Measurements from ENCODE around the genes IRX1 and UBE2QL1.

- RRBS, 2 experiments, result no CpG with 5 or more reads among the region's 11 CpGs
Measured at GRCh38 chr5:1498101-1498638, 25.6 kb downstream of the LPCAT1 start.

DNA sequence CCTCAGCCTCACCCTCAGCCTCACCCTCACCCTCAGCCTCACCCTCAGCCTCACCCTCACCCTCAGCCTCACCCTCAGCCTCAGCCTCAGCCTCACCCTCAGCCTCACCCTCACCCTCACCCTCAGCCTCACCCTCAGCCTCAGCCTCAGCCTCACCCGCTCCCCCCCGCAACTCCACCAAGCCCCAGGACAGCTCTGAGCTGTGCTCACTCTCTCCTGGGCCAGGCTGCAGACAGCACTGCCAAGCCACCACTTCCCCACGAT is 18.1 kb downstream of the MRPL36 start:
- RRBS, 2 experiments, result no CpG with 5 or more reads among the region's 3 CpGs

- RRBS, 2 experiments, result under 1 to 1% methylated on average over 21 of the region's 63 CpGs
Measured at GRCh38 chr5:1798647-1799724, 651 bp downstream of the MRPL36 start.

GRCh38 chr5:1801885-1802390 is 731 bp downstream of the NDUFS6 start:
- RRBS, 2 experiments, result no CpG with 5 or more reads among the region's 10 CpGs

DNA sequence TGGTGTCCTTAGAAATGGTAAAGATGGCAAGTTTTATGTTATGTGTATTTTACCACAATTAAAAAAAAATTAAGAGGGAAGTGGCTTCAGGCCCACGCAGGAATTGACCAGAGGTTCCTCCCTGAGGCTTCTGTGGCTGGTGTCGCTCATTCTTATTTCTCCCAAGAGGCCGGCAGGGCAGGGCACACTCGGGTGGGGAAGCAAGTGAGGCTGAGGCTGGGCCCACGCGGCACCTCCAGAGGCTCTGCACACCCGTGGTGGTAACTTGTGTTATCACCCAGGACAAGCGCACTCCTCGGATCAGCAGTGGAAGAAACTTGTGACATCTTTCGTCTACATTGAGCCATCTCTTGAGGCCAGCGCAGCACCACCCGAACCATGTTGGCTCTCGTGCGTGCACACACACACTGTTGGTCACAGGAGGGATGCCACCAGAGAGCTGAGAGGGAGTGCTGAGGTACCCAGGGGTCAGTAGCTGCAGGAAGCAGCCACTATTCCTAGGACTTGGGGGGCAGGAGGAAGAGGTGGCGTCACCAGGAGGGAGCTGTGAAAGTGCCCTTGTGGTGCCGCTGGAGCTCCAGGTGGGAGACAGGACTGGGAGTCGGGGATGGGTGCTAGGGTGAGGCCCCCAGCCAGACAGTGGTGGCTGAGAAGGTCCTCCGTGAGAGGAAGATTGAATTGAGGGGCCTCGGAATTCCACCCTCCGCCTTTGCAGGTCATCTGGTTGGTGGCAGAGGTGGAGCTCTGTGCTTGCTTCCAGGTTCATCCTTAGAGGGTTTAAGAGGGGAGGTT is 6.4 kb downstream of the NDUFS6 start:
- RRBS, 2 experiments, result no CpG with 5 or more reads among the region's 20 CpGs

DNA sequence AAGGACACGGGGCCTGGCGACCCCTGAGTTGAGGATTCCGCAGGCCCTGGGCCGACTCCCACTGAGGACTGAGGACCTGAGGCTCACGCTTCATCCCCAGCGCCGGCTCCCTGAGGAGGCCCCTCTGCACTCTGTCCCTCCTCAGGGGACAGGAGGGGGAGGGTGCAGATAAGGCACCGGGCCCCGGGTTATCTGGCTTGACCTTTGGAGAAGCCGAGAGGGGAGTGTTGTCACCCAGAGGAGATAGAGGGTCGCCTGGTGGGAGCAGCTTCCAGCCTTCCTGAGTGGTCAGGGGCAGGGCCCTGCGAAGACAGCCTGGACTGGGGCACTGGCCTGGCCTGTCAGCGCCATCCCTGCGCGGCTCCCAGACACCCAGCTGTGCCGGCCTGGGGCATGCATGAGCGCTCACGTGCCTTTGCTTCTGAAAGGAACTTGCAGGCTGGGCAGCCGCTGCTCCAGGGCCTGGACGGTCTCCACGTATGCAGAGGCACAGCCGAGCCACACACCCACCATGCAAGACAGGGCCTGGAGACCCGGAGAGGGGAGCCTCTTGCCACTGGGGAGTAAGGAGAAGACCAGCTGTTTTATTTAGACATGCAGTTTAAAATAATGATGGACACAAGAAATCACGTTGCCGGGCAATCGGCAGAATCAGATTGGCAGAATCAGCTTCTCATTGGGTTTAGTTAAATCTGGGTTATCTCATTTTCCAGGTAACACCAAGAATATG is 40.0 kb downstream of the NDUFS6 start:
- RRBS, 2 experiments, result 92 to 93% methylated on average over 5 of the region's 26 CpGs

- RRBS, 2 experiments, result 80 to 85% methylated on average over 5 to 6 of the region's 19 CpGs
Measured at GRCh38 chr5:1881019-1881706, 1.6 kb downstream of the IRX4 start.

DNA sequence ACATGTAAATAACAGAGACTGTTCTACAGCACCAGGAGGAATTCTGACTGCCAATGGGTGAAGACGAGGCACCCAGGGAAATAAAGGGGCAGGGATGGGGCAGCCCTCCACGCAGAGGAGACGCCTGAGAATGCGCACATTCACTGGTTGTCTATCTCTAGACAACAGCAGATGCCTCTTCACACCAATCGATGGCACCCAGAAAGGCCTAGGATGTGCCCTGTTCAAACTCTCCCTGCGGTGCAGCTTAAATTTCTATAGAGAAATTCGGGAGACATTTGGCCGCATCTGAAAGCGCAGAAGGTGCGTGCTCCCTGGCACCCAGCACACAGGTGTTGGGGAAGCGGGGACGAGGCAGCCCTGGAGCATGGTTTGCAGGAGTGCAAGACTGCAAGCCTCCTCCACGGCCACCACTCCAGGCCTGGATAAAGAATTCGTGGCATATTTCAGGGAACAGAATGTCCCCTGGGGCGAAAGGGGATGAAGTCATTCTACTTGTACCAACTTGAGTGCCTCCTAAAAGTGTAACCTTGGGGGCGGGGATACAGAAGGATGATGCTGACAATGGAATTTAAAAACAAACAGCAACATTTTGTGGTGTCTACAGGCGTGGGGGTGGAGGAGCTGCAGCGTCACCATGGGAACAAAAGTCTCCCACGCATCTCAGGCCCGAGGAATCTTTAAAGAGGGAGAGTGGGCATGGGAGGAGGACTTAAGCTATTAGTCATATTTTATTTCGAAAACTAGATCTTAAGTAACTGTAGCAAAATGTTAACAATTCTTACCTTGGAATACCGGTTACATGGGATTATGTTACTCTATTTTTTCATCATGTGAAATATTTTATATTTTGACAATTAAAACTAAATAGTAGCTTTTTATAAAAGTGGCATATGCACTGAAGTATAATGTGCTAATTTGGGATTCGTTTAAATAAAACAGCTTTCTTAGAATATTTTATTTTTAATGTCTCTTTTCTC is 6.4 kb upstream of the IRX2 start:
- RRBS, 2 experiments, result no CpG with 5 or more reads among the region's 23 CpGs

DNA sequence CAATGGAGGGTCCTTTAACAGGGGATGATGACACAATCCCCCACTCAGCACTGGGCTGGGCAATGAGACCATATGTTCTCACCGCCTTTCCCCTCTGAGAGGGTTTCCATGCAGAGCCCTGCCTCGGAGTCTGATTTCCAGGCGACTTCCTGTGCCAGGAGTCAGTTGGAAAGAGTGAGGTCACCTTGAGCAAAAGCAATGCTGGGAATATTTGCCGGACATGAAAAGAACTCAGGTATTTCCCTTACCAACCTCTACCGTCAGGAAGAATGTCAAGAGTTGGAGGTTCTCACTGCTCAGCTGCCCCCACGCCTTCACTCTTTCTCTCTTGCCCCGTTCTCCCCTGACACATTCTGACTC is 284.2 kb upstream of the IRX1 start:
- RRBS, 2 experiments, result no CpG with 5 or more reads among the region's 7 CpGs

- RRBS, 2 experiments, result 28 to 29% methylated on average over 44 to 47 of the region's 120 CpGs
Measured at GRCh38 chr5:3595507-3596331, at the start of gene IRX1. TSS of gene IRX1 (plus strand) at chr5:3595832.

DNA sequence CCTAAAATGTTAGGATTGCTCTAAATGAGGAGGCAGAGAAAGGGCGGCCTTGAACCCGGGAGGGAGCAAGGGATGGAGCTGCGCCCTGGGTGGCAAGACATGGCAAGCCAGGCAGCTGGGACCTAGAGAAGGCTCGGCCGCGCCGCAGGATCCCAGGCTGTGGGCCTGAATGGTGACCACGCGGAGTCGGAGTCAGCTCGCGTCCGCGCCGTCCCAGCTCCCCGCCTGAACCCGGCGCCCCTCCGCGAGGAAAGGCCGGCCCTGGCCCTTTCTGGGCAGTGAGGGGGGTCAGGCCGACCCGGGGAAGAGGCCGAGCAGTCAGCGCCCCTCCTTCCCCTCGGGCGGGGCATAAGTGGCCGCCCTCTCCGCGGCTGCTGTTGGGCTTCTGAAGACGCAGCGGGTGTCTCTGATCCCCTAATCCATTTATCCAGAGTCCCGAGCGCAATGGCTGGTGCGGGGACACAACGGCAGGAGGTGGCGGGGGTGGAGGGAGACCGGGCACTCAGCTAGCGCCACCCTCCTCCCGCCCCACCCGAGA is 10.7 kb downstream of the IRX1 start:
- RRBS, 2 experiments, result 2 to 3% methylated on average over 3 of the region's 41 CpGs

DNA sequence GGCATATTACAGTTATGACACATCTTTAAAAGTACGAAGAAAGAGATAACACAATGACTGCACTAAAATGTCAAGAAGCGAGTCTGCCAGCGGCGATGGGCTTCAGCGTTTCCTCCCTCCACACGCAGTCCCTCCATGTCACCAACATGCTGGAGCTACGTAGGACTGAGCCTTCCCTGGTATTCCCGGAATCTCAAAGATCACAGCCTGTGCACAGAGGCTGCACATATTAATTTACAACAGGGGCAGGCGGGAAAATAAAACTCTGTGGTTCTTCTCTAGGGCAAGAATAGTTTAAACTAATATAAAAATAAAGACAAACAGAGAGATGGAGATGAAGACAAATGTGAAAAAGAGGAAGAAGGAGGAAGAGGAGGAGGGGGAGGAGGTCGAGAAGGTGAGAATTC is 257.8 kb downstream of the IRX1 start:
- RRBS, 2 experiments, result no CpG with 5 or more reads among the region's 10 CpGs

DNA sequence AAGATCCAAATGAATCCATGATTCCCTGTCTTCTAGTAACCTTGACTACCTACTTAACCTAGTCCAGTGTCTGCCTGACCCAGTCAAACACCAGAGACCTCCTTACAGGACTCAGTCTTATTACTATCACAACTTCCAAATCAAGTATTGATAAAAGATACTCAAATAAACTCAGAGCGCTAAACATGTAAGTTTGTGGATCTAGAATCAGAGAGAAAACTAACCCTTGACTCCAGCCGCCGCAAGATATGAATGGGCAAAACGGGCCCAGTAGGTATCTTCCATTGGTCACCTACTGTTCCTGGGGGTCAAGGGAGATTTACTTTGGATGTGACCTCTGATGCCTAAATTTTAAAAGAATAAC is 374.4 kb upstream of the ADAMTS16 start:
- RRBS, 2 experiments, result no CpG with 5 or more reads among the region's 4 CpGs

DNA sequence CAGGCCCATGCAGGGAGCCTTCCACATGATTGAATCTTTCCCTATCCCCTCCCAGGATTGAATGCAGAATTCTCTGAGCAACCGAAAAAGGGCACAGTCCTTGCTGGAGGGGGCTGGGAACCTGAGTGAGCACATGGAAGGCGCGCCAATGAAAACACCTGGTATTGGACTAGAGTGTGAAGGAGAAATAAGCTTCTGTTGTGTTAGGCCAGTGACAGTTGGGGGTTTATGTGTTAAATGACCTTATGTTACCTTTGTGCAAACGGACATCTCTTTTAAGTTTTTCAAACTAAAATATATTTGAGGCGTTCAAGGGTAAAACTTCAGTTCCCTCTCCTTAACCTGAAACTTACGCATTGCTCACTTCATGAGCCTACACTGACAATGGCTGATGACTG is 147.9 kb upstream of the ADAMTS16 start:
- RRBS, 2 experiments, result no CpG with 5 or more reads among the region's 6 CpGs

GRCh38 chr5:5351231-5351900 is 71.1 kb upstream of the ICE1 start:
- RRBS, 2 experiments, result no CpG with 5 or more reads among the region's 12 CpGs

DNA sequence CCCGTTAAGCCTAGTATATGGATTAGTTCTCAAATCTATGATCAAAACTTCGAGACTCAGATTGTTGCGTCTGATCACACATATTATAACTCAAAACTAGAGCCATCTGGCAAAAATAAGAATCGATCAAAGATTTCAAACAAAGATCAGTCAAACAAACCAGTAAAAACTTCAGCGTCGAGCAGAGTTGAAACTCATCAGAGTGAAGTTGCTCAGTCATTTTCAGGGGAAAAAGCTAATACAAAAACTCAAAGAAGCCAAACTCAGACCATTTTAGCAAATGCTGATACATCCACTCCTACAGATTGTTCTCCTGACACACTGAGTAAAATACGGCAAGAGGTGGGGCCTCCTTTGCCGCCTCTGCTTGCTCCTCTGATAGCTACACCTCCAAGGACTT is 41.4 kb downstream of the ICE1 start:
- RRBS, 2 experiments, result no CpG with 5 or more reads among the region's 8 CpGs

DNA sequence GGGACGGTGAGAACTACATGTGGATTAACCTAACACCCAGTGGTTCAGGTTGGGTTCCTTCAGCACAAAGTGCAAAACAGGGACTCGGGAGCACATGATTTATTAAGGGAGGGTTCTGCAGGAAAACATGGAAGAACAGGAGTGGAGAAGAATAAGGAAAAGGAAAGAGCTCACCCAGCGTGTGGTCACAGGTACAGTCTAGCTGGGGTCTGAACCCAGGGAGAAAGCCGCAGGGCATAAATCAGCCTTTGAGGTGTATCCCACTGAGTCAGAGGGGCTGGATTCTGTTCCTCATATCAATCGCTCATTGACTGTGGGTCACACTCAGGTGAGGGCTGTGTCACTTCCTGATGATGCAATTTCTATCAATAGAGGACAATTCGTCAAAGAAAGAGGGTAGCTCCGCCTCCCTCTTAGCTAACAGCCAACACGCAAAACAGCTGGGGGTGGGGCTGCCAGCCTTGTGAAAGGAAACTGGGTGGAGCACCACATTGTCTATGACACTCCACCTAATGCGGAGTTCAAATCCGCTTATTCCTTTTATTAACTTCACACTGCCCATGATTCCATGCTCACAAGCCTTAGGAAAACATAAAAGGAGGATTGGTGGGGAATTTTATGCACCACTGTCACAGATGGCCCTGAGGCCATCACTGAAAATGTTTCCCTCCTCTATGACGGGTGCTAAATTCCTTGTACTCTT is 176.1 kb downstream of the ICE1 start:
- RRBS, 2 experiments, result no CpG with 5 or more reads among the region's 11 CpGs

GRCh38 chr5:5834947-5835429 is 412.5 kb downstream of the ICE1 start:
- RRBS, 2 experiments, result no CpG with 5 or more reads among the region's 5 CpGs

- RRBS, 2 experiments, result no CpG with 5 or more reads among the region's 4 CpGs
Measured at GRCh38 chr5:6090138-6090430, 288.3 kb downstream of the MED10 start.

GRCh38 chr5:6448333-6448997 is at the start of gene UBE2QL1:
TSS of gene UBE2QL1 (plus strand) at chr5:6448859.
- RRBS, 2 experiments, result 2 to 3% methylated on average over 29 of the region's 59 CpGs

Measured in LNCaP clone FGC (cell line).